ENCODE measurements around a stretch of chr5.

GRCh38 chr5:177446001-177446256 lies 685 bp upstream of the PRR7 start:
- PRO-cap = no peak

DNA sequence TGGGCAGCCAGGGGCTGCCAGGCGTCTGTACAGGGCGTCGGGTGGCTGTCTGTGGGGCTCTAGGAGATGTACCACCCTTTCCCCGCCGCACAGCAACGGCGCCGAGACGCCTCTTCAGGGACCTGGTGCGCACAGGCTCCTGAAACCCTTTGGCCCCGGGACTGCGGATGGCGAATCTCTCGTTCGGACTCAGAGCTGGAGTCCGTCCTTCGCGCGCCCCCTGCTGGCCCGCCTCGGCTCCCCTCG lies 7.7 kb downstream of the PRR7 start:
- PRO-cap = no peak

DNA sequence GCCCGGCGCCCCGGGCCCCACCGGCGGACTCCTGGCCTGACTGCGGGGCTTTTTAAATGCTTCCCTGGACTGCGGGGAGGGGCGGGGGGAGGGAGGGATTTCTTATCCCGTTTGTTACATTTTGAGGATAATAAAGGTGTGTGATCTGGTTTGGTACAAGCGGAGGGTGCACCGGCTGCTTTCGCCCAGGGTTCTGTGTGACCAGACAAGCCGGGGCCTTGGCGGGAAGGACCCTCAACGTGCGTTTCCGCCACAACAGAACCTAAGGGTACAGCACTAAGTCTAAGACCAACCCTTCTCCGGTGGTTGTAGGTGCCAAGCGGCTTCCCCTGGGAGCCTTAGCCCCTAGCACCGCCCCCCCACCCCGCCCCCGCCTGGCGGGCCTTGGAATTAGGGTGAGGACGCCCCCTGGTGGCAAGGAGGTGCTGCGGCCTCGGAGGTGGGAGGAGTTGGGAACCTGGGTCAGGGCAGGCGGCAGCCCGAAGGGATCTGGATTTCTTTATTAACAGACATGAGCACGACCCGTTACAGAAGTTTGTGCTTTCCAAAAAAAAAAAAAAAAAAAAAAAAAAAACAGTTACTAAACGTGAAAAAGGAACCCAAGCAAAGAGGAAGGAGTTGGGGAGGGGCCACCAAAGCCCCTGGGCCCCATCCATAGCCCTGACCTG lies 9.6 kb downstream of the PRR7 start:
- PRO-cap = bidirectional peak, plus-strand start at position 576 of the sequence, minus-strand start at position 301 of the sequence

GRCh38 chr5:177496006-177497197 lies 1.0 kb downstream of the PDLIM7 start:
- PRO-cap = no peak

GRCh38 chr5:177546087-177546981 lies 8.0 kb downstream of the FAM193B start:
- PRO-cap = no peak

GRCh38 chr5:177604827-177605502 lies 5.0 kb downstream of the B4GALT7 start:
- PRO-cap = no peak

DNA sequence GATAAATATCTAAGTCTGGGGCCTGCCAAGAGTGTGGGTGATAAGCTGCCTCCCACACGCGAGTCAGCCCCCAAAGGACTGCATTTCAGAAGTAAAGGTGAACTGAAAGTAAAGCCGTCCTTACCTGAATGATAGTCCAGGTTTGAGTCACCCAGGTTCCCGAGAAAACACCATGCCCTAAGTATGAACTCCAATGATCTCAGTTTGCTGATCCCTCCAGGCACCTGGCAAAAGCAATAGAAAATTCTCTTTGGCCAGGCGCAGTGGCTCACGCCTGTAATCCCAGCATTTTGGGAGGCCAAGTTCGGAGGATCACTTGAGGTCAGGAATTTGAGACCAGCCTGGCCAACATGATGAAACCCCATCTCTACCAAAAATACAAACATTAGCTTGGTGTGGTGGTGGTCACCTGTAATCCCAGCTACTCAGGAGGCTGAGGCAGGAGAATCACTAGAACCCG lies 22.3 kb upstream of the N4BP3 start:
- PRO-cap = no peak

DNA sequence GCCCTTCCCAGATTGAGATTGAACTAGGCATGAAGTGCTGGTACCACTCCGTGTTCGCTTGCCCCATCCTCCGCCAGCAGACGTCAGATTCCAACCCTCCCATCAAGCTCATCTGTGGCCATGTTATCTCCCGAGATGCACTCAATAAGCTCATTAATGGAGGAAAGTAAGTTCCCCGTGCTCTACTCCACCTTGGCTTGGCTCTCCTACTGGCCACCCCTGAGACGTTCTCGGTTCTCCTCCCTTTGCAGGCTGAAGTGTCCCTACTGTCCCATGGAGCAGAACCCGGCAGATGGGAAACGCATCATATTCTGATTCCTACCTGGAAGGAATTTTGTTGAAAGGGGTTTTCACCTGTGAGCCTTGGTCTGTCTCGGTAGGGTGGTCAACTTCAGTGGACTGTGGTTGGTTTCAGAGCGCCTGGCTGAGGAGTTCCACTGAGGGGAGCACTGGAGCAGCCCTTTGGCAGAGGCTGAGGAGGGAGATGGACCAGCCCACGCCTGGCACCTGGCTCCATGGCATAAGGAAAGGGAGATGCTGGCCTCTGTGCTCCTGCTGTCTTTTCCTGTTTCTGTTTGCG lies 5.9 kb downstream of the NHP2 start:
- PRO-cap = no peak

GRCh38 chr5:178212780-178213643 lies 8.7 kb downstream of the HNRNPAB start:
- PRO-cap = no peak

GRCh38 chr5:178213644-178214902 lies 9.7 kb downstream of the HNRNPAB start:
- PRO-cap = no peak

DNA sequence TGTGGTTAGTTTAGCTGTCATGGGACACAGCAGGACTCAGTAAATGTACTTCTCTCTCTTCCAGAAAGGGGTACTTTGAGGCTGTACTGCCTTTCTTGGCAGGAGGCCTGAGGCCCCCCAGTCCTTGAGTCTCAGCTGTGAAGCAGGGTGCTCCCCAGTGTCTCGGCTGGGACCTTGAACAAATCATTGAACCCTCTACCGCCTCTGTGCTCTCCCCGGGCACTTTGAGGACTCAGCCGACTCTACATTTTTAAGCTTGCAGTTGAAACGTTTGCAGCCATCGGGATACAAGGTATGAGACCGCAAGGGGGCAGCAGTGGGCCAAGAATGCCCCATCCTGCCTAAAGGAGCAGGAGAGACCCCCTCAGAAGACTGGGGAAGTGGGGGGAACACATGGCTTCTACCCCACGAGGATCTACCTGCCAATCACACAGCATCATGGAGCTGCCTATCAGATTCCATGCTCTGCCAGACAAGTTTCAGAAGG lies 2.3 kb upstream of the PHYKPL start:
- PRO-cap = no peak

DNA sequence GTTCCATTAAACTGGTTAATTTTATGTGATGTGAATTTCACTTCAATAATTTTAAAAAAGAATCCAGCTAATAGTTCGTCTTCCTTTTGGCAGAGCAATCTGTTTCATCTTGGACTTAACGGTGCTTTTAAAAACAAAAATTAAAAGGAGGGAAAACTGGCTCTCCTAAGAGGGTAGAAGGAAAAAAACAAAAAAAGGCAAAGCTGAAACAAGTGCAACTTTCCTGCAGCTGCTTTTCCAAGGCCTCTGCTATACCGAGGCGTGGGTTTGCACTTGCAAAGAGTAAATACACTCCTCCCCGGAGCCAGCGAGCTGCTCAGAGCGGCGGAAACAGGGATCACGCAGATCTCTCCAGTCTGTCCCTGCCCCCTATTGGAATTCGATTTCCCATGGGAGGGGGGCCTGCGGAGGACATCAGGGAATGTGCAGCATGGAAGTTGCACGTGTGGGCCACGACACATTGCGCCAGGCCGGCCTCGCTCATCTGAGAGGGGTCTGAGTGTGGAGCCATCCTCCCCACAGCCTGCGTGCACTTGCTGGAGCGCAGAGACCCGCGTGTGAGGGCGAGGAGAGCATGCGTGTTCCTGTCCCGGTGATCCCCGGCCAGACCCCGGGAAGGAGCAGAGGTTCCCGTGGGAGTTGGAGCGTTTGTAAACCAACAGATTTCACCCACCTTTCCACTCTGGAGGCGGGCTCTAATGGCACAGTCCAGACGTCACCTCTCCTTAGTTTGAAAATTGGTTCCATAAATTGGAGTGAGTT lies 104.3 kb upstream of the PHYKPL start:
- PRO-cap = no peak

GRCh38 chr5:178428811-178429480 lies 161.2 kb downstream of the COL23A1 start:
- PRO-cap = no peak

GRCh38 chr5:178448965-178449676 lies 141.1 kb downstream of the COL23A1 start:
- PRO-cap = no peak

DNA sequence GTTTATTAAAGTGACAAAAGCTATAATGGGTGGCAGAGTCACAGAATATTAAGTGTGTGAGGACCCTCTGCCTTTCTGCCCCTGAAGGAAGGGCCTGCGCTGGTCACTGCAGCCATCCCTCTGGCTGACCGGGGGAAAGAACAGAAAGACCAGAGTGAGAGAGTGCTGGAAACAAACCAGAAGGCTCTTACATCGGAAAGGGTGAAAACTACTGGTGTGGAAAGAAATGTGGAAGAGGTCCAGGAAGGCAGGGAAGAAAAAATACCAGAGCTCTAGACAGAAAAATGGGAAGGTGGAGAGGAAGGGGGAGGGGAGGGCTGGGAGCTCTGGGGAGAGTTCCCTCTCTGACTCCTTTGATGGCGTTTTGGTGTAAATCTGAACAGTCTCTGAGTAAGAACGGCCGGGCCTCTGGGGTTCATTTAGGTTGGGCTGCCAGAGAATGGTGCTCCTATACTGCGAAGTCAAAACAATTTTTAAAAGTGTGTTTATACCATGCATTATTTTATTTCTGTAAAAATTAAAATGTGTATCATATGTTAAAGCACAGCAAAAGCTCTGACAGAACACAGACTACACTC lies 47.7 kb downstream of the COL23A1 start:
- PRO-cap = no peak

GRCh38 chr5:178591099-178591392 lies 853 bp upstream of the COL23A1 start:
- PRO-cap = no peak

- PRO-cap = bidirectional peak, plus-strand start at chr5:178626237, minus-strand start at chr5:178626067; bidirectional peak, plus-strand start at chr5:178626668, minus-strand start at chr5:178626482; bidirectional peak, plus-strand start at chr5:178626816, minus-strand start at chr5:178626834
These were observed 590 bp downstream of the CLK4 start for GRCh38 chr5:178625984-178626936.

GRCh38 chr5:178699171-178699476 lies 31.3 kb downstream of the ZNF354A start:
- PRO-cap = no peak

GRCh38 chr5:179265360-179266217 lies 79.7 kb downstream of the ADAMTS2 start:
- PRO-cap = no peak

- PRO-cap = bidirectional peak, plus-strand start at chr5:179550824, minus-strand start at chr5:179550810; bidirectional peak, plus-strand start at chr5:179551192, minus-strand start at chr5:179551000; unidirectional peak, minus-strand start at chr5:179551310
These were observed 553 bp downstream of the RUFY1 start for GRCh38 chr5:179550707-179551507.

Data from natural killer cell (primary cell).